ENCODE data around the genes PPP6R2 and MIOX.

GRCh38 chr22:49936651-49937622 is 18.5 kb downstream of the CRELD2 start:
- RRBS, result 45% methylated on average over 4 of the region's 22 CpGs

- RRBS, result no CpG with 5 or more reads among the region's 29 CpGs
Observed at GRCh38 chr22:49937623-49938595, 19.5 kb downstream of the CRELD2 start.

- RRBS, result 9% methylated on average over 21 of the region's 61 CpGs
Observed at GRCh38 chr22:49983338-49983896, 22.8 kb downstream of the PIM3 start.

DNA sequence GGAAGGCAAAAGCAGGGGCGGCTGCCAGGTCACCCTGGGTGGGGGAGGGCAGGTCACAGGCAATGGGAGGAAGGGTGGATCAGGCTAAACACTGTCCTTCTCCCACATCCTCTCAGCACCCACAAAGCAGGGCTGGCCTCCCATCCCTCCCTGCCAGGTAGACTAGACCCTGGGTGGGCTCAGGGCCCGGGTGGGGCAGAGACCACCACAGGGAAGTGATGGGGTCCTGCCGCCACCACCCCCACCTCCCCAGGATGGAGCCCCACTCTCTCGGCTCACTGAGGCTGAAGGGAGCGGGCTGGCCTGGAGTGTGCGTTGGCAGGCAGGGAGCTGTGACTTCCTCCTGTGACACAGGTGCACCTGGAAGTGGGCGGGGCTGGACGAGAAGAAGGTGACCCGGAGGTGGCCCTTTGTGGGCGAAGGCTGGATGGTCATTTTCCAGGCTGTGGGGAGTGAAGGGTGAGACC is 15.5 kb downstream of the IL17REL start:
- RRBS, result 85% methylated on average over 2 of the region's 10 CpGs

- RRBS, result 20% methylated on average over 10 of the region's 45 CpGs
Observed at GRCh38 chr22:49999674-50000082, 12.9 kb downstream of the IL17REL start.

- RRBS, result no CpG with 5 or more reads among the region's 9 CpGs
Observed at GRCh38 chr22:50129384-50129834, 39.6 kb downstream of the MOV10L1 start.

DNA sequence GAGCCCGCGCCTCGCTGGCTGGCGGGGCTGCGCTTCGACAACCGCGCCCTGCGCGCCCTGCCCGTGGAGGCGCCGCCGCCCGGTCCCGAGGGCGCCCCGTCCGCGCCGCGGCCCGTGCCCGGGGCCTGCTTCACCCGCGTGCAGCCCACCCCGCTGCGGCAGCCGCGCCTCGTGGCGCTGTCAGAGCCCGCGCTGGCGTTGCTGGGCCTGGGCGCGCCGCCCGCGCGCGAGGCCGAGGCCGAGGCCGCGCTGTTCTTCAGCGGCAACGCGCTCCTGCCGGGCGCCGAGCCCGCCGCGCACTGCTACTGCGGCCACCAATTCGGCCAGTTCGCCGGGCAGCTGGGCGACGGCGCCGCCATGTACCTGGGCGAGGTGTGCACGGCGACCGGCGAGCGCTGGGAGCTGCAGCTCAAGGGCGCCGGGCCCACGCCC is 356 bp downstream of the SELENOO start:
- RRBS, result 2% methylated on average over 34 of the region's 72 CpGs

GRCh38 chr22:50209129-50209841 is 8.5 kb downstream of the SELENOO start:
- RRBS, result 78% methylated on average over 5 of the region's 23 CpGs

DNA sequence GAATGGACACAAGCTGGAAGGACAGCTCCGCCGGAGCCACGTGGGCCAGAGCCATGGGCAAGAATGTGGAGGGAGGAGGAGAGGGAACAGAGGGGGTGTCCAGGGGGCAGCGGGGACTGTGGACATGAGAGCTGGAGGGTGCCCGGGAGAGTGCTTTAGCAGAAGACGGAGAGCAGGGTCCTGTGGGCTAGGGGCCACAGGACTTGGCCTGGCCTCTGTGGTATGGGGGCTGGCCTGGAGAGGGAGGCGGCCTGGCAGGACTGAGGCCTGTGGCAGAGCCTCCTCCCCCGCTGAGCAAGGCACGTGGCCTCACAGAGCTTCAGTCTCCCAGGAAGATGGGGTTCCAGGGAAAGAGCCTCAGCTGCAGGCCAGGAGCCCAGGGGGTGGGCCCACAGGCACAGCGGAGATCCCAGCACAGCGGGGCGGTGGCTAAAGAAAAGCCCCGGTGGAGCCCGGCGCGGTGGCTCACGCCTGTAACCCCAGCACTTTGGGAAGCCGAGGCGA is 2.3 kb downstream of the MAPK12 start:
- RRBS, result 85% methylated on average over 5 of the region's 19 CpGs

GRCh38 chr22:50292538-50293100 is 14.8 kb downstream of the PLXNB2 start:
- RRBS, result no CpG with 5 or more reads among the region's 18 CpGs

DNA sequence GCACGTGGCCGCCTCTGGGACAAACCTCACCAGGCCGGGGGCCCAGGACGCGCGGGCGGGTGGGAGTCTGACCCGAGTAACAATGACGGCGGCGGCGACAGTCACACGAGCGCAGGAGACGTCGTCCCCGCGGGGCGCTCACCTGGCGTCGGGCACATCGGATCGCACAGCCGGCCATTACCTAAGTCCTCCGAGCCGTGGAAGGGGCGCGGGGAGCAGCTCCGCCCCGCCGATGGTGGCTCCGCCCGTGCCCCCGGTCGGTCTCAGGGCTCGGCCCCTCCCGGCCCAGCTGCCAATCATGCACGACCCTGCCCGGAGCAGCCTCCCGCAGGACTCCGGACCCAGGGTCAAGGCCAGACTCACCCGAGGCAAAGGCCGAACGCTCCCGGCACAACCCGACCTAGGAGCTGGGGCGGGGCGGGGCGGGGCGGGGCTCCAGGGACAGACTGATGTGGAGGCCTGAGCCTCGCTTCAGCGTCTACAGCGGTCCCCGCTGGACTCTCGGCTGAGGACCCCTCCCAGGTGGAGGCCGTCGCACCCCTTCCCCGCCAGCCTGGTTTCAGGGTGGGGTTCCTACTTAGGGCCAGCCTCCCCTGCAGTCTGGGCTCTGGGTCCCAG is 7.2 kb downstream of the PLXNB2 start:
- RRBS, result 29% methylated on average over 17 of the region's 58 CpGs

- RRBS, result 2% methylated on average over 54 of the region's 94 CpGs
Observed at GRCh38 chr22:50342700-50344000, at the start of gene PPP6R2. Gene PPP6R2, plus strand, starts transcription at chr22:50343327.

DNA sequence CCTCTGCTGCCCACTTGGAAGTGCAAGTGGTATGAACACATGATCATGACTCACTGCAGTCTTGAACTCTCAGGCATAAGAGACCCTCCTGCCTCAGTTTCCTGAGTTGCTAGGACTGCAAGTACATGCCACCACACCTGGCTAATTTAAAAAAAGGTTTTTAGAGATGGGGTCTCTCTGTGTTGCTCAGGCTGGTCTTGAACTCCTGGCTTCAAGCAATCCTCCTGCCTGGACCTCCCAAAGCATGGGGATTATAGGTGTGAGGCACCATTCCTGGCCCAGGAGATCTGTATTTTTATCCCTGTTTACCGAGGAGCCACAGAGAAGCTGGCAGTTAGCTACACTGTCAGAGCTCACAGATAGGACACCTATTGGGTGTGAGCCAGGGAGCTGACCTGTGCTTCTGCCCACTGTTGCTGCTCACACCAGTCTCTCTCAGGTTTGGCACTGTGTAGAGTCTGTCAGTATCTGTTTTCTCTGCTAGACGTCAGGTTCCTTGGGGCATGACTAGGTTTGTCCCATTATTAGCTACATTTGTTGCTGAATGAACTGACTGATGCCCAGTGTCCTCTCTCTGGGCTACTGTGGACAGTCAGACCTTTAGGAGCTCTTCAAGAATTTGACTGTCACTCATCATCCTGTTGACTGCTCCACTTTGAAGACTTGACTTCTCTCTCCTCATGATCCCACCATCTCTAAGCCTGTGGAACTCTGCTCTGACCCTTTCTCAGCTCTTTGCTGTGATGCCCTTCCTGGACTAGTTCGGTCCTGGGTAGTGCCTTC is 17.4 kb downstream of the PPP6R2 start:
- RRBS, result no CpG with 5 or more reads among the region's 3 CpGs

DNA sequence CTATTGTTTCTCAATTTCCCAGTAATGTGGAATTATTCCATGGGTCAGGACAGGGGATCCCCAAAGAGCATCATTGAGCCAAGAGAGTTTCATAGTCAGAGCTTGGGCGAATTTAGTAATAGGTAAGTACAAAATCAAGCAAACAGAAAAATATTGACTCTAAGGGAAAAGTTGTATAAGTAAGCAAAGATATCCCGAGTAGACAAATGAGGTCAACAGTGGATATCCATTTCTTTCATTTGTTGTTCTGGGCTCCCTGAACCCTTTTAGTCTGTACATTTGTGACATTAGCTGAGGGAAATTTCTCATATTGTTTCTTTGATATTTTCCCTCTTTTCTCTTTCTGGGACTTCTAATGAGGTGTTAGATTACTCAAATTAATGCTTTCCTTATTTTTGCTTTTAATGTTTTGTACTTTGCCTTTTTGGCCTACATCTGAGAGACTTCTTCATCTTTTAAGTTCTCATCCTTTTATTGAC is 57.5 kb downstream of the PPP6R2 start:
- RRBS, result no CpG with 5 or more reads among the region's 2 CpGs

GRCh38 chr22:50486555-50487348 is at the start of gene MIOX:
Gene MIOX, plus strand, starts transcription at chr22:50486859.
- RRBS, result no CpG with 5 or more reads among the region's 24 CpGs

GRCh38 chr22:50498248-50499007 is 9.1 kb downstream of the LMF2 start:
- RRBS, result no CpG with 5 or more reads among the region's 15 CpGs

DNA sequence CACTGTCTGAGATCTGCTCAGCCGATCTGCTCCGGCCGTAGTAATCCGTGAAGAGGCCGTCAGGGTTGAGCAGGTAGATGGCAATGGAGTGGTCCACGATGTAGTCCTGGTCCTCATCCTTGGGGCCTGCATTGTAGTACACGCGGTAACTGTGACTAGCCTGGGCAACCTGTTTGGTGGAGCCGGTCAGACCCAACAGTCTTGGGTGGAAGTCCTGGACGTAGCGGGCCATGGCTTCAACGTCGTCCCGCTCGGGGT is 1.8 kb downstream of the SCO2 start:
- RRBS, result 100% methylated on average over 1 of the region's 15 CpGs

DNA sequence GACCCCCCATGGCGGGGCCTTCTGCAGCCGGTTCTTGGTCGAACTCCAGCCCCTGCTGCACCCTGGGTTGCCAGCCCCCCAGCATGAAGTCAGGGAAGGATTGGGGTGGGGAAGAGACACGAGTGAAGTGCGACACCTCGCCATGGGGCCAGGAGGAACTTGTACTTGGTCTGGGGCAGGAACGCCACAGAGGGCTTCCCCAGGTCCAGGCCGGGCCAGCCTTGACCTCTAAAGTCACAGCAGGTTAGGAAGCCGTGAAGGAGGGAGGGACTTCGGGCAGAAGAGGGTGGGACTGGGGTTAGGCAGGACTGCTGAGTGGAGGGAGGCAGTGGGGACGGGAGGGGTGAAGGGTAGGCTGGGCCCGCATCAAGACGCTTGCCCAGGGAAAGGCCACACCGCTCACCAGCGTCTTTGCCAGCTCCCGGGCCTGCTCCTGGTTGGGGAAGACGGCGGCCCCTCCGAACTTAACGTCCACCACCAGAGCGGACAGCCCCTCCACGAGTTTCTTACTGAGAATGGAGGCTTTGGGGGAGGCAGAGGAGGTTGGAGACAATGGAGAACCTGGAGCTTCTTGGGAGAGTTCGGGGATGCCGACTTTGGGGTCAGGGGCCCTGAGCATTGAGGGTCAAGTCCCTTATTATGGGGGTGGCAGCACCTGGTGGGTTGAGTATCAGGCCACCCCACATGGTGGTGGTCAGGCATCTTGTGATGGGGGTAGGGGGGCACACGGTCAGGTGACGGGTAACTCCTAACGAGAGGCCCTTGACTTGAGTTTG is 1.6 kb upstream of the SCO2 start:
- RRBS, result no CpG with 5 or more reads among the region's 27 CpGs

DNA sequence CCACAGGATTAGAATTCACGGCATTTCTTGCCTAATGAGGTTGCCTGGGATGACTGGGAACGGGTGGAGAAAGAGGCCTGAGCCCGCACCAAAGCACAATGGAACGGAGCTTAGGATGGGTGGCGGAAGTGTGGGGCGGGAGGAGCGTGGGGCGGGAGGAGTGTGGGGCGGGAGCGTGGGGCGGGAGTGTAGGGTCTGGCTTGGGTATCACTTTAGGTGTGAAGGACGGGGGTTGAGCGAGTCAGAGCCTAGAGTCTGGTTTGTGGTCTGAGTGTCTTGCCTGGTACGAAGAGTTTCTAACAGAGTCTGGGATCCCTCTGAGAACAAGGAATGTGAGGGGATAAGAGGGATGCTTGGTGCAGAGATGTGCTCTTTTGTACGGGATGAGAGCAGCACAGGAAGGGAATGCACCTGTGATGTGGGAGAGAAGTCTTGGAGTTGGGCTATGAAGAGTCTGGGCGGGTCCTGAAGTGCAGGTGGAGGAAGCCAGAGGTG is 1.3 kb downstream of the SYCE3 start:
- RRBS, result no CpG with 5 or more reads among the region's 16 CpGs

- RRBS, result no CpG with 5 or more reads among the region's 18 CpGs
Observed at GRCh38 chr22:50568622-50569718, 6.3 kb upstream of the SYCE3 start.

Measured in HGPS cell (cell line).